Temporal lobe (tissue), 2 donors: ENCODE measurements around a stretch of chr2.

GRCh38 chr2:20370209-20370708 is 19.6 kb upstream of the PUM2 start:
- RAMPAGE, long total RNA = no peak

DNA sequence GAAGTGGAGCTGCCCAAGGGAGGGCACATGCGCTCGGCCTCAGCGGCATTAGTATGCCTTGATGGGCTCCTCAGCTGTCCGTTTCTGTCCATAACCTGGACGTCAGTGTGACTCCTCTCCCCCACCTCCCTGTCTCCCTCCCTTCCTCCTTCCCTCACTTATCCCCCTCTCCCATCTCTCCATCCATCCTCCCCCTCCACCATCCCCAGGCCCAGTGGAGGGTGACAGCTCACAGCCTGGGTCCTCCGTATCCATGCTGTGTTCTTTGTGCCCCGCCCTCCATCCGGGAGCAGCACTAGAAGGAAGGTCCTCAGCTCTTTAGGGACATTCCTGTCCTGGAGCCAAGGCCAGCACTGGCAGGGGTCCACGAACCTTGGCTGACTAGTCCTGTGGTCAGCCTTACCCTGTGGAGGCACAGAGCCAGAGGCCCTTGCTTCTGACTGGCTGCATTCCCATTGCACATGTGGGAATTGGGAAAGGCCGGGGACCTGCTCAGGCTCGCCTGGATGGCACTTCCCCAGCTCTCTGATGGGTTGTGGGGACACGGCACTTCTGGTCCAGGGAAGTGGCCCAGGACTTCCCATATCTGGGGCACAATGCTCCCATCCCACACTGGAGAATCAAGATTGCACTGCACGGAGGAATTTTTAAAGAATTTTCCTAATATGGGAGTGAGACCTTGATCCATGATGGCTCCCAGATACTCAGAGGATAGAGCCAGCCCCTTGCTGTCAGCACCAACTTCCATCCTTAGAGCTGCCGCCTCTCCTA is 24.9 kb upstream of the RHOB start:
- RAMPAGE, long total RNA = no peak

GRCh38 chr2:20424647-20425481 is 22.0 kb upstream of the RHOB start:
- RAMPAGE, long total RNA = no peak

DNA sequence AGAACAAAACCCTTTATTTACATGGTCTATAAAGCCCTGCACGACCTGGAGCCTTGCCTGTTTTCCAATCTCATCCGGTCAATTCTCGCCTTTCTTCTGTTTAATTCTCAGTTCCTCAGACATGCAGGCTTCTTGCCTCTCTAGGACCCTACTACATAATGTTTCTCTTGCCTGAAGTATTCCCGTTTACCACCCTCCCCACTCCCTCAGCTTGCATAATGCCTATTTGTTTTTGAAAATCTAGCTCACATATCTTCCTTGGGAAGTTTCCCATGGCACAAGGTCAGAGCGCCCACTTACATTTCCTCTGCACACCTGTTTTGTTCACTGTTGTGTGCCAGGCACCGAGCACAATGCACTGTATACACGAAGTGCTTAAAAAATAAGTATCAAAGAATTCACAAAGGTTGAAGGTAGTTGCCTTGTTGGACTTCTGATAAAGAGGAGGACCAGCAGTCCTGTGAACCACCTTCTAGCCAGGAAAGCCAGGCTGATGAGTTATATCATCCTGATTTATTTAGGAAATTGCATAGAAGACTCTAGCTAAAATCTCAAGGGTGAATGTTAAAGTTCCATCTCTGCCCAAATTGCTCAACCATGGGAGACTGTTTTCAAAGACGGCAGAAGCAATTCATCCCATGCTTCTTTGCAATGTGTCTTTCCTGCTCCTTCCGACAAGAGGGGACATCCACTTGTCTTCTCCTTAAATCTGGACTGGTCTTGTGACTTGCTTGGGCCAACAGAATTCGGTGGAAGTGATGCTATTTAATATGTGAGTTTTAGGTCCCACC is 16.8 kb upstream of the RHOB start:
- RAMPAGE, long total RNA = no peak

DNA sequence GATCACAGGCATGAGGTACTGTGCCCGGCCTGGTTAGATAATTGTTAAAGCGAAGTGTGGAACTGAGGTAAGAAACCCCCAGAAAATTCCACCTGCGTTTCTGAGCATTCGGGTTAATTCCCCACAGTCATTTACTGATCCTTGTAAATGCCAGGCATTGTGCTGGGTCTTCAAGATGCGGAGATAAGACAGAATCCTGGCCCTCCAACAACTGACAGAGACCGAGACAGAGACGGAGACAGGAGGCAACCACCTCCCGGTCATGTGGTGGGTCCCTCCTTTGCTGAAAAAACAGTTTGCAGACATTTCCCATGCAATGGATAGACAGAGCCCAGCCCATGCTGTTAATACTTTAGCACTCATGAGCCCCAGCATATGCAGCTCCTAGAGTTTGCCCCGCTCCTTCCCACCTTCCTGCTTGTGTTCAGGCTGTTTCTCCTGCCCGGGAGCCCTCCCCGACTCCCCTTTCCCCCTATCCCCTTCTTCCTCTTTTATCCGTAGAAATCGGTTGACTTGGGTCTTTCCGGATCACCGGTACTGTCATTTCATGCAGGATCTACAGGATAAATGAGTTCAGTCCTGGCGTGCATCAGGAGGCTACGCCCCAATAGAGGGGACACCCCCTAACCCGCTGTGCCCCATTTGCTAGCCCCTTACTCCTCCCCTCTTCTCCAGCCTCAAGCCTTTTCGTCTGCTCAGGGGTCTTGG is 1.6 kb upstream of the RHOB start:
- RAMPAGE, long total RNA = no peak

- RAMPAGE, long total RNA = no peak
Measured at GRCh38 chr2:20446028-20446592, 764 bp upstream of the RHOB start.

DNA sequence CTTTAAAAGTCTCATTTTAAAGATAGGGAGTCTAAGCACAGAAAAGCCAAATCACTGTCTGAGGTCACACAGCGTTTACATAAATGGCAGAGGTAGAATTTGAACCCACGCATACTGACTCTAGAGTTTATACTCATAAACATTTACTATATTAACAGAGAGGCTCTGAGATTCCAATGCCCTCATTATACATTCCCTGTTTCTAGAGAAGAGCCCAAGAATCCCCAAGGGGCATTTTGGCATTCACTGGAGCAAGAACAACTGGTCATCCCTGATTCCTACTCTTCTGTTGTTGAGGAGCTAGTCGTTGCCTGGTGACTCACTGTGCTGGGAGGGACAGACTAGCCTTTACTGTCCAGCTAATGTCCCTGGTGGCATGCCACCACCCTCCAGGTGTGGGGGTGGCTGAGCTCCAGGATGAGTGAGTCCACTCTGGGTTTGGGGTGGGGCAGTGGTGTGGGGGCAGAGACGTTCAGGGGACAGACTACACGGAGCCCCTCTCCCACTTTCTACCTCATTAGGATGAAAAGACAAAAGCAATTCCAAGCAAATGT is 49.2 kb downstream of the RHOB start:
- RAMPAGE, long total RNA = no peak

DNA sequence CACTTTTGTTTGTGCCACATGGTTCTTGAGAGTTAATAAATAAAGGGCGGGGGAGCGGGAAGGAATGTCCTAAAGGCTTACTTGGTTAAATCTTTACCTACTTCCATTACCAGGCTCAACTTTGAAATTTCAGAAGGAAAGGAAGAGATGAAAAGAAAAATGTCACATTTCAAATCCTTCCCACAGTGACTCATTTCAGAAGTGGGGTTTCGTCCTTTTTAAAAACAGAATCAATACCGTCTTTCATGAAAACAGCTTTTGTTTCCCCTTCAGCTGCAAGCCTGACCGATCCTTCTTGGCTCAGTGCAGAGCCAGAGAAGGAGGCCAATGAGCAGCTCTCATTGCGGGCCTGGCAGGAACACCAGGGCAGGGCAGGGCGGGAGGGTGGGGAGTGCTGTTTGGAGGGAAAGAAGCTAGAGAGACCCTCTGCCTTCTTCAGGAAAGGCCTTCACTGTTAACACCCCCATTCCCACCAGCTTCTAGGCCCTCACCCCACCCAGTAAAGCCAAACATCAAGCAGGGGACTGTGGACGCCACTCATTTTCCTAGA is 70.1 kb downstream of the RHOB start:
- RAMPAGE, long total RNA = no peak

- RAMPAGE, long total RNA = no peak
Measured at GRCh38 chr2:20592976-20594006, 57.6 kb downstream of the HS1BP3 start.

DNA sequence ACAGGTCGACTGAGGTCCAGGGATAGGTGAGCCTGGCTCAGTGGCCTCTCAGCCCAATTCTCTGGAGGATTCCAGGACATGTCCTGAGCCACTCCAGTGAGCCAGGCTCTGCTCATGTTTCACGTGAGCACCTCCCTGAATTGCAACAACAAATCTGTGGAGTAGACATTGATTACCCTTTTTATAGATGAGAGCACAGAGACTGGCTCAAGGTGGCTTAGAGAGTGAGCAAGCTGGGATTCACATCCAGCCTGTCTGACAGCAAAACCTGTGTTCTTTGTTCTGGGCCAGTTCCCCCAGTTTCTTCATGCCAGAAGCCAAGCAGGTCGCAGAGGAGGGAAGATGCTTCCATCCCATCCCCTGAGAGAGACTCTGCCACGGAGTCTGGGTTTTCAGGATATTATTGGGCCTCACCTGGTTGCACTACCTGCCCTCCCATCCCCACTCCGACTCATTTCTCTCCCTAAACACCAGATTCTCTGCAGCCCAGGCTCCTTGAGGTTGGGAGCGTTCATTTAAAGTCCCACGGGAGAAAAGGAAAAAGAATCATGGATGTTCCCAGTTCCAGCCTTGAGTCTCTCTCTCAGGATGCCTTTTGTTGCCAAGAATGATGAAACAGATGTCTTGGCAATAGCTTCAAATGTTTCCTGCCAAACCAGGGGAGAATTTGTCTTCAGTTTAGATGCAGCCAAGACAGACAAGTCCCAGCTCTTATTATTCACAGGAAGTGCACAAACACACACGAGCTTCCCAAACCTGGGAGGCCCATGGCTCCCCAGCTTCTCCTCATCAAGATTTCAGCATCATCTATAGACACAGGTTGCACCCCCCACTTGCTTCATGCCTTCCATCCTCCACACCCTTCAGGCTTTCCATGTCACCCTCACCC is 46.2 kb downstream of the HS1BP3 start:
- RAMPAGE, long total RNA = no peak

DNA sequence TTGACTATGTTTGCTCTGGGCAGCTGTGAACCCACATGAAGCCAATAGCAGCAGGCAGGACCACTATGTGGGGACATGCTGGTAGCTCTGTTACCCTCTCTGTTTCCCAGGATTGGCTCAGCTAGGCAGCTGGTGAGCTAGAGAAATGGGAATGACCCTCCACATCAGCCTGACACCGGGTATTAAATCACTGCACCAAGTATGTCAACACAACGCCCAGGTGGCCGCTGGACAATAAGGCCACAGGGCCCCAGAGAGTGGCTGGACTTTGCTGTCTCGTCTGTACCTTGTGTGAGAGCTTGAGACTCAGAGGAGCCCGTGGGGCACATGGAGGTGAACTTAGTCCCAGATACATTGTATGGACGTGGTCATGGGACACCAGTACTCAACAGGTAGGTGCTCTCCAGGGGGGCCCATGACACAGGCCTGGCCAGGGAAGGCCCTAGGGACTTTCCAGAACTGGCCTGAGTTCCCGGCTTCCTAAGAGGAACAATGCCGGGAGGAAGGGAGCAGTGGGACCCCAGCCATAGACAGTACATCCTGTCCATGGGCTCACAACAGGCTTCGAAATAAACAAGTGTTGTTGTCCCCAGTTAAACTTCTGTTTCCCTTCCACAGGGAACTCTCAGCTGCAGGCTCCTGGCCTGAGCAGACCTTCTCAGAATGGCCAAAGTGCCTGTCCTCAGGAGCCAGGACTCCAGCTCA is 35.2 kb downstream of the HS1BP3 start:
- RAMPAGE, long total RNA = no peak

DNA sequence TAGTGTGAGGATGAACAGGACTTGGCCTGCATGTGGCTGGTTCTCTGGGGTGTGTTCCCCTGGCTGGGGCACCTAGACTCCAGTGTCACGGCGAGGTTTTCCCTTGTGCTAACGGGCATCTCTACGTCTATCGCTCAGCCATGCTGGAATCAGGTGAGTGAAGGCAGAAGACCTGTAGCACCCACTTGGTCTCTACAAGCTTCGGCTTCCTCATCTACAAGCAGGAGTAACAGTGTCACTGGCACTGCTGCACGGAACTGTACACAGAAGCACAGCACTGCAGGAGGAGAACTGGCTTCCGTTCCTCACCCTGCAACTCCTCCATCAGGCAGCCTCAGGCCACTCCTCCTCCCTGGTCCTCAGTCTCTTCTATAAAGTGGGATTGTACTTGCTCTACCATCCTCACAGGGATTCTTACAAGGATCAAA is 30.6 kb downstream of the HS1BP3 start:
- RAMPAGE, long total RNA = no peak

- RAMPAGE, long total RNA = no peak
Measured at GRCh38 chr2:20650133-20650840, 611 bp downstream of the HS1BP3 start.

GRCh38 chr2:20689263-20689536 is 22.3 kb downstream of the GDF7 start:
- RAMPAGE, long total RNA = no peak

DNA sequence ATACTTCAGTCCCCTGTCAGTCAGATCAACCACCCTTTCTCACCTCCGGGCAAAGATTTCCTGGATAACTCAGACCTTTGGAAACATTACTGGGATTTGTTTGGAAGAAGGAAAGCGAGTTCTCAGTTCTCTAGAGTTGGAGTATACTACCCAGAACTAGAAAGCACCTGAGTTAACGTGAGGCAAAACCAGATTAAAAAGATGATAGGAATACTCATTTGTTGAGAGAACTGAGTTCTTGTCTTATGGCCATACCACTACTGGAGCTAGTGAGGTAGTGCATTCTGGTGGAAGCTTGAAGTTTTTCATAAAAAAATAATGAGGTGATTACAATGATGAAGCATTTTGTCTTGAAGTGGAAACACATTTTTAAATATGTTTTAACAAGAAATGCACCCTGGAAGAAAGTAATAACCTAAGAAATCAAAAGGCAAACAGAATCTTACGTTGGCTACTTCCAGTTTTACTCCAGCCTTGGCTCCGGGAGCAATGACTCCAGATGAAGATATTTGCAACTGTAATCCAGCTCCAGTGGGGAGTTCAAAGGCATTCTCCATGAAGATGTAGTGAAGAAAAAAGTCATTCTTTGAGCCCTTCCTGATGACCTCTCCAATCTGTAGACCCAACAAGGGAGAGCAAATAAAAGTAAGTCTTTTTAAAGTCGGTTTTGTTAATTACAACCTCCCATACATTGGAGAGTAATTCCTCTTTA is 20.6 kb downstream of the APOB start:
- RAMPAGE, long total RNA = no peak

DNA sequence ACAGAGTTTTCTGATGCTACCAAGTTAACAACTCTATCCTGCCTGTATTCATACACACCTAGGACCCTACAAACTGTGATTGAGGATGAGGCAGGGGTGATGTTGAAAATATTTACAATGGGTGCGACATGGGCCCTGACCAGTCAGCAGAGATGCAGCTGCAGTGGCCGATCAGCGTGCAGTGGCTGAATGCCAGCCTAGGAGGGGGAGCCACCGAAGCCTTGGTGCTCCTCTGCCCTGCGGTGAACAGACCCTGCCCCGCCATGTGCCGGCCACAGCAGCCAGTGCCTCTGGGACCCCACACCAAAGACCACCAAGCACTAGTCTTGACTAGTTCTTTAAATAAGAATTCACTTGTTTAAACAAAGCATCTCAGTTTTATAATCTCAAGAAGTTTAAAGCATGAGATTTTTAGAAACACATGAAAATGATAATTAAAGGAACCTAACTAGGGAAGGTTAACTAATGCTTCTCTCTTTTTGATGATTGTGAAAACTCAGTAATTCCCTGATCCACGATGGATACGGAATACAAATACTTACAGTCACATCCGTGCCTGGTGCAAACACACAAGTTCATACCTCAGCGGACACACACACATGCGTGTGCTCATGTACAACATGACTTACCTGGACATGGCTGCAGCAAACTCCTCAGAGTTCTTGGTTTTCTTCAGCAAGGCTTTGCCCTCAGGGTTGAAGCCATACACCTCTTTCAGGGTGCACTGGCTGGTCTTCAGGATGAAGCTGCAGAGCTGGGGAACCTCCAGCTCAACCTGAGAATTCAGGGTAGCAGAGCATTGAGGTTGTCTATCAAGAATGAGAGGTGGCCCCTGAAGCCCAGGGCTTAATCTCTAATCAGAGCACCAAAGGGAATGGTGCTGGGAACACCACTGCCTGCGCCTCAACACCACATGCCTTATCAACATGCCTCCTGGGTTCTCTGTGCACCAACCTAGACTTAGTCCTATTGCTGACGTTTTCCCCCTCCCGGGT is 3.3 kb downstream of the APOB start:
- RAMPAGE, long total RNA = no peak

GRCh38 chr2:21092256-21092997 is 31.3 kb upstream of the TDRD15 start:
- RAMPAGE, long total RNA = no peak

DNA sequence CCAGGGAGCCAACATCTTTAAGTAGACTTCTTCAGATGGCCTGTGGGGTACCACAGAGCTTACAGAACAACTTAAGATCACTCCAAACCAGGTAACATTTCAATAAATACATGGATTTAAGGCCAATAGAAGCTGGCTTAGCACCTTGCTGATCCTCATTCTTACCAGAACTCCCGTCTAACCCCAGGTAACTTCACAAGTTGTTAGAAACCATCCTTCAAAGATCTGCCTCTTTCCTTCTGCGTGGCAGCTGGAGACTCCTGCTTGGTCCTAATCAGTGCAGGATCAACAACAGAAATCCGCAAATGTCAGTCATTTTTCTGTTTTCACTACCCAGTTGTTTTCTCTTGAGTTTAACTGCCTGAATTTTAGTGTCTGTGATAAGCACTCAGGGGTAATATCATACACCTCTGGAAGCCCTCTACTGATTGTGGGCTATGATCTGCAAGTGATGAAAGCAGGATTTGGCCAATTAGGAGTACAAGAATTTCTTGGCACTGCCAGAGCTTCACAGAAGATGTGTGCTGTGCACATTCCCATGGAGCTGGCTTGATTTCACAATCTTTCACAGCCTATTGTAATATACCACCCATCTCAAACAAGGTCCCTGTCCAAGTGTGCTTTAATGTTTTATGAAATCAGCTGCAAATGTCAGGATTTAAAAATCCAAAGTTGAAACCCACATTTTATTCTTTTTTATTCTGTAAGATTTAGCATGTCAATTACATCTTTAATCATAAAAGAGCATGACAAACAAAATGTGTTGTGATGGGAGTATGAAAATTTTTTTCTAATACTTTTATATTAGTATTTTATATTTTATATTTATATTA is 27.4 kb upstream of the TDRD15 start:
- RAMPAGE, long total RNA = no peak

- RAMPAGE, long total RNA = no peak
Measured at GRCh38 chr2:21268481-21269411, 145.0 kb downstream of the TDRD15 start.

- RAMPAGE, long total RNA = no peak
Measured at GRCh38 chr2:23197803-23198772, 186.9 kb upstream of the KLHL29 start.